ENCODE measurements around the genes SLC5A6, CAD, ZNF513 and GCKR.

DNA sequence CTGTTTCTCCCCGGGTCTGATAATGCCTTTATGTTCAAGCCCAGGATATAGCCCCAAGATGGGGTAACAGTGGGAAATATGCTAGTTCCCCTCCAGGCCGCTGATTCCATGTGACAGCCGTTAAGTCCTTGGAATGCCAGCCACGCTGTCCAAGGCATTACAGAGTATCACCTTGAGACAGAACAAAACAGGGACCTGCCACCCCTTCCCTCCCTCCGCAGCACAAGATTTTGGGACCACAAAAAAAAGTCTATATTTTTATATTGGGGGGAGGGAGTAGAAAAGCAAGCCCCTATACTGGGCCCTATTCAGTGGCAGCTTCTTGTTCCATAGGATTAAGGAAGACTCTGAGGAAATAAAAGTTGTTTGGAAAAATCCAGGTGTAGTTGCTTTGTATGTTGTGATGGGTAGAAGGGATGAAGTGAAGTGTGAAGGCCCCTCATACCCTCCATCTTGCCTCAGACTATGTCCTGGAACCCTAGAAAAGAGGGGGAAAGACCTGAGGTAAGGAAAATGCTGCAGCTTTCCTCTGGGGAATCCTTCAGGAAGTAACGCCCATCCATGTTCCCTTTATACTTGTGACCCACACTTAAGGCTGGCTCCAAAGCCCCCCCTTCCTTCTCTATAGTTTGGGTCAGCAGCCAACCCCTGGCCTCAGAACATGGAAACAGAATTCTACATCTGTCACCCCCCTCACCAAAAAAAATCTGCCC lies 1.1 kb downstream of the OST4 start:
- PRO-cap, result no peak

DNA sequence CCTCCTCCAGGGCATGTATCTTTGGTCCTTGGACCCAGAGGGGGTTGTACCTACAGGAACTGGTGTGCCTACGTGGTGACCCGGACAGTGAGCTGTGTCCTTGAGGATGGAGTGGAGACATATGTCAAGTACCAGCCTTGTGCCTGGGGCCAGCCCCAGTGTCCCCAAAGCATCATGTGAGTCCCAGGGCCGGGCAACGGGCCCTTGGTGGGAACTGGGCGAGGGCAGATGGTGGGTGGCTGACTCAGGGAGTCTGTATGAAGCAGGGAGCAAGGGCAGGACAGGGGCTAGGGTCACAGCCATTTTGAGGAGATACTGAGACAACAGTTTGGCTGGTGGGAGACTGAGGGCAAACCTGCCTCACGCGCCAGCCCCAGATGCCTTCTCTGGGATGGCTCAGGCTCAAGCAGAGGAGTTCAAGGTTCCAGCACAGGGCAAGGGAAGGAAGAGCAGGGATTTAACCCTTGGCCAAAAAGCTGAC lies 1.7 kb downstream of the EMILIN1 start:
- PRO-cap, result no peak

DNA sequence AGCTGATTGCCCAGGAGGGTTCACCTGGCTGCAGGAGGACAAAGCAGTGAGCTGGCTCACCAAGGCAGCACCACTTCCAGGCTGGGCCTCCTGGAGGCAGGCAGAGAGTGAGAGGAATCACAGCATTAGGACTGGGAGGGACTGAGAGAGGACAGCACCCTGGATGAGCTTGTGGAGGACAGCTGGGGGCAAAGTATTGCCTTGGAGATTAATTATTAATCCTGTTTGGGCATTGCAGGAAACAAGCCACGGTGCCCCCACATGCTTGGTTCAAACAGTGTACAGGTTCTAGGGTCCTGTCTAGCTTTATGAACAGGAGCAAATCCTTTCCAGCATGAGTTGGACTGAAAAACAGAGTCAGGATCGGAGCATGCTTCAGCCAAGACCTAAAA lies 7.3 kb downstream of the KHK start:
- PRO-cap, result no peak

GRCh38 chr2:27129070-27129836 lies 5.2 kb downstream of the PREB start:
- PRO-cap, result no peak

DNA sequence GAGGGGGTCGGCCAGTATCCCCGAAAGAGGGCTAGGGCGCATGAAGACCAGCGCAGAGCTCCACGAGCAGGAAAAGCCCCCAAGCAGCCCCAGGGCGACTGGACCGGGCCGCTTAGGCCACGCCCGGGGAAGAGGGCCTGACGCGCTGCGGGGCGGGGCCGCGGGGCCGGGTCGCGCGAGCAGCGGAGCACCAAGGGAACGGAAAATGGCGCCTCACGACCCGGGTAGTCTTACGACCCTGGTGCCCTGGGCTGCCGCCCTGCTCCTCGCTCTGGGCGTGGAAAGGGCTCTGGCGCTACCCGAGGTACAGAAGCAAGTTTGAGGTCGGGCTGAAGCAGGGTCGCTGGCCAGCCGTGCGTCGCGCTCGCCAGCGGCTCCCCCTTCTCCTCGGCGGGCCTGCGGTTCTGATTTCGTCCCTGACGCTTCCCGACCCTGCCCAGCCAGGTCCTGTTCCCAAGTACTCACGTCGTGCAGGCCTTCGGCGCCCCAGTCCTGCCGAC lies at the start of gene SLC5A6:
Gene SLC5A6 (minus strand): TSS at position 105 of the 500 bp plus-strand sequence.
- PRO-cap, result bidirectional peak, plus-strand start at position 227 of the sequence, minus-strand start at position 100 of the sequence

- PRO-cap, result bidirectional peak, plus-strand start at chr2:27217503, minus-strand start at chr2:27217227
Measured at GRCh38 chr2:27216975-27217925, at the start of gene CAD. Gene CAD (plus strand): TSS chr2:27217369.

- PRO-cap, result no peak
Measured at GRCh38 chr2:27303361-27303756, 4.9 kb downstream of the UCN start.

- PRO-cap, result no peak
Measured at GRCh38 chr2:27305898-27306316, 2.3 kb downstream of the UCN start.

GRCh38 chr2:27380057-27381128 lies at the start of gene ZNF513:
Gene ZNF513 (minus strand): TSS chr2:27380734.
- PRO-cap, result bidirectional peak, plus-strand start at chr2:27380341, minus-strand start at chr2:27380205; bidirectional peak, plus-strand start at chr2:27380516, minus-strand start at chr2:27380426; bidirectional peak, plus-strand start at chr2:27380887, minus-strand start at chr2:27380724

GRCh38 chr2:27428745-27429938 lies 711 bp downstream of the NRBP1 start:
- PRO-cap, result bidirectional peak, plus-strand start at chr2:27429247, minus-strand start at chr2:27428943

GRCh38 chr2:27496063-27496952 lies at the start of gene GCKR:
Gene GCKR (plus strand): TSS chr2:27496839.
- PRO-cap, result no peak

DNA sequence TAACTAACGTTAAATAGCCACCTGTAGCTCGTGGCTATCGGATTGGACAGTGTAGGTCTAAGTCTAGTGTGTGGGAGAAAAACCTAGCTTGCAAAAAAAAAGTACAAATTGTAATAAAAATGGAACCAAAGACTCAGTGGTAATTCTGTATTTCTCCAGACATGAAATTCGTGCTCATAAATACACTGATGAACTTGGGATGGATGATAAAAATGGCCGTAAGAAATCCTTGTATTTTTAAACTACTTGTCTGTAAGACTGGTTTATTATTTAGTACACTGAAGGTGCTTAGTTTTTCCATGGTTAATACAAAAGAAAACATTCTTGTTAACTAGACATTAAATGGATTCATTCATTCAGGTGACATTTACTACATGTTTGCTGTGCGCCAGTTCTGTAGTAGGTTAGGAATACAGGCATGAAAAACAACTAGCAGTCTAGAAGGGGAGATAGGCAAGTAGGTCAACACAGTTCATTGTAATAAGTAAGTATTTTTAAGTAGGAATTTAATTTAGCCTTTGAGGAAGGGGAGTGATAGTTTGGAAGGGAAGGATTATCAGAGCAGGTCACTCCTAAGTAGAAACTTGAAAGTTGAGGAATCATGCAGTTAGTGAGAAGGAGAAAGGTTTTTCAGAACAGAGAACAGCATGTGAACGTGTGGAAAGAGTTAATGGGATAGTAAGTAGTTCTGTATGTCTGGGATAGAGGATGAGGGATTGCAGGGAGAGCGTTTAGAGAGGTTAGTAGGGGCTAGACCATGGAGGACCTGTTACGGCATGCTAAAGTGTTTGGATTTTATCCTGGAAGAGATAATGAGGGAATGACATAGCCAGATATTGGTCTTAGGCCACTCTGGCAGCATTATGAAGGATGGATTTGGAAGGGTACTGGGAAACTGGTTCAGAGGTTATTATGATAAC lies 1.5 kb downstream of the ZNF512 start:
- PRO-cap, result no peak

- PRO-cap, result no peak
Measured at GRCh38 chr2:27627802-27628327, 947 bp downstream of the CCDC121 start.

DNA sequence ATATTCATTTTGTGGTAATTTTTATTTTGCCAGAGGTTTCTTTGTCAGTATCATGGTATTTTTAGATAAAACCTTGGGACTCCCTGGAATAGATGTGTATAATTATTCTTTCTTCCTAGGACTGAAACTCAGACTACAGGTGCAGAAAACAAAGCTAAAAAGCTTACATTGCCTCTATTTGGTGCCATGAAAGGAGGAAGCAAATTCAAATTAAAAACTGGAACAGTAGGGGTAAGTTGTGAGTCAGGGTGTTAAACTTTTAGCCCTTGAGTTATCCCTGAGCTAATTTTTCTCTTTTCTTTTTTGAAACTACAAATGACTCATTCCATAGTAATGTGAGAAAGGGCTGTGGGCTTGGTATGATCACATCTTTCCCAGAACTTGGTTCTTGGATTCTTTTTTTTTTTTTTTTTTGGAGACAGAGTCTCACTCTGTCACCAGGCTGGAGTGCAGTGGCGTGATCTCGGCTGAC lies 18.5 kb downstream of the SLC4A1AP start:
- PRO-cap, result no peak

GRCh38 chr2:27715896-27716927 lies 52.5 kb downstream of the SLC4A1AP start:
- PRO-cap, result bidirectional peak, plus-strand start at chr2:27716645, minus-strand start at chr2:27716531

DNA sequence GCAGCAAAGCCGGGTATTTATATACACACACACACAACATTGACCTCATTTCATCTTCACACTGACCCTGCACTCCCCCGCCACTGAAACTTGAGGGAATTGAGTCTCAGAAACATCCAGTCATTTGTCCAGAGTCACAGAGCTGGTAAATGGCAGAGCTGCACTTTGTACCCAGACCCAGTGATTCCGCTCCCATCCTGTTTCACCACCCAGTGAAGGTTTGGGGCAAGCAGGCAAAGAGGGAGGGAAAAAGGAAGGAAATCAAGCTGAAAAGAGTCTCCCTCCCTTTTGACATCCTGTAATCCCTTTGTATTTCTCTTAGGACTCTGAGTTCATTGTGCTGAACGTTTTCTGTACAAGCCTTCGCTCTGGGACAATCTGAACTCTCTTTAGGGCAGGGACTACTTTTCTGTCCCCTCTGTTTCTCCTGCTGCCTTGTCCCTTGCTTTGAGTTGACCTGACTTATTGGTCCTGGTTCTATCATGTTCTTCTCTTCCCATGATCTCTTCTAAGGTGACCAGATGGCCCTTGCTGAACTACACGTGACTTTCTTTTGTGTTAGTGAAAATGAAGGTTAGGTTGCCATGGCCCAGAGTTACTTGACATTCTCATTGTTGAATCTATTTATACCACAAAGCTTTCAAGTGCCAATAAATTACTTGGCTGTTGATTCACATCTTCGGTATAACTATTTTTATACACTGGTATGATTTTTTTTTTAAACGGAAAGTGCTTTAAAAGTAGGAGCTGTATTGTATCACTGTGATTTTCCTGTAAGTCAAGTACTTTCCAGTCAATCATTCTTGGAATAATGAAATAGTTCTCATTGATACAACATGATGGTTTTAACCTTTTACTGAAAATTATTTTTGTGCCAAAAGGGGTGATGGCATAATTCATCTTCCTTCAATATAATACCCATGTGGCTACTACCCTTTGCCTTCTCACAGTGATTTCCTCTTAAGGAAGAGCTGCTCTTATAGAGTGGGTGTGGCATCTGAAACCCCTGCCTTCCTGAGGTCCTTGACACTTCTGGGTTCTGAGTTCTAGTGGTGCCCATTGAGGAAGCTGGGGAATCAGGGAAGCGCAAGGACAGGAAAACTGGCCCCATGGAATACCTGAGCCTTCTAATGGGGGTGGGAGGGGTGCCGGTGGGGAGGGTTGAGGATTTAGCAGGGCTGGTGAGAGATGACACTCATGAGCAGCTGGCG lies 24.4 kb downstream of the MRPL33 start:
- PRO-cap, result no peak

DNA sequence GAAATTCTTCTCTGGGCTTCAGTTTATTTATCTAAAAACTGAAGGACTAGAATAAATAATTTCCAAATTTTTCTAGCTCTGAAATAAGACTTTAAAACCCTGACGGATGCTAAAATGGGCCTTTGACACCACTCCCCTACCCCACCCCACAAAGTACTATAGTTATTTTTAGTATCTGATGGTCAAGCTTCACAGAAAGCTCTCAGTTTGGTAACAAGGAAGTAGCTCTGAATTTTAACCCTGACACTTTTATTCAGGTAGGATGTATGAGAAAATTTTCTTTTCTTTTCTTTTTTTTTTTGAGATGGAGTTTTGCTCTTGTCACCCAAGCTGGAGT lies 2.4 kb downstream of the RBKS start:
- PRO-cap, result no peak

GRCh38 chr2:28178263-28178804 lies 214.3 kb upstream of the FOSL2 start:
- PRO-cap, result no peak

GRCh38 chr2:28355956-28356606 lies 36.6 kb upstream of the FOSL2 start:
- PRO-cap, result no peak

DNA sequence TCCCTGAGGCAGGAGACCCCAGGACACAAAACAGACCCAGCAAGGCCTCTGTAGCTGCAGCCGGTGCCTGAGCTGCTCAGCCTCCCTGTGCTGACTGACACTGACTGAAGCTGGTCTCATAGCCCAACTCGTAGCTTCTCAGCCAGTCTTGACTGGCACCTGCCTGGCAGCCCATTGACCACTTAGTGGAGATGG lies 14.1 kb upstream of the FOSL2 start:
- PRO-cap, result no peak